A673 (cell line): ENCODE results near the genes CACNA2D3 and SPATA12.

DNA sequence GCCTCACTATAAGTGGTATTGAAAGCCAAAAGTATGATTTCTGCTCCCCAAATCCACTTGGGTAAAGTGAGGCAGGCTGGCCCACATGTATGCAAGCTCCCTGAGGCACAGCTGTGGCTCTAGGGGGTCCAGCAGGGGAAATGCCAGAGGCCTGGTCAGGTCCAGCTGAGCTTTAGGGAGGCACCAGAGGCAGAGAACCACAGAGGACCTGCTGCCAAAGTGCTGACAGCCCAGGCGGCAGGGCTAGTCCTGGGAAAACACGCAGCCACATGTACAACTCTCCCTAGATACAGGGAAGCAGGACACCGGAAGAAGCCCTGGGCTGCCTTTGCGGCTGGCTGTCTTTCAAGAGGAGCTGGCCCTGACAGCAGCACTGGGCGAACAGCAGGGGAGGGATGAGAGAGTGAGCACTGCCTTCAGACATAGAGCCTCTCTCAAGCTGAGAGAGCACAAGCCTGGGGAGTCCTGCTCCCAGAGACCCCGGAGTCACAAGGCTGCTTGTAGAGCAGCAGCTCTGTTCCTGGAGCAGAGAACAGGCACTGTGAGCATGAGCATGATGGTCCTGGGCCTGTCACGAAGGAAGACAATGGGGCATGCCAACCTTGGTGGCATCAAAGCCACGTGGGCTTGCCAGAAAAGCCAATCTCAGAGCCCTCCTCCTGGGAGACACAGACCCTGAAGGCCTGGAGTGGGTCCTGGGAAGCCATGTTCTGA lies 40.6 kb downstream of the RFT1 start:
- PRO-cap = no peak

GRCh38 chr3:53156284-53156873 lies 4.6 kb upstream of the PRKCD start:
- PRO-cap = no peak

GRCh38 chr3:53179381-53180048 lies 18.5 kb downstream of the PRKCD start:
- PRO-cap = no peak

GRCh38 chr3:53252350-53253114 lies 3.3 kb downstream of the TKT start:
- PRO-cap = no peak

- PRO-cap = bidirectional peak, plus-strand start at chr3:53270324, minus-strand start at chr3:53270186
Observed at GRCh38 chr3:53269782-53270788, 14.3 kb upstream of the TKT start.

GRCh38 chr3:53370487-53371190 lies 23.3 kb upstream of the DCP1A start:
- PRO-cap = no peak

DNA sequence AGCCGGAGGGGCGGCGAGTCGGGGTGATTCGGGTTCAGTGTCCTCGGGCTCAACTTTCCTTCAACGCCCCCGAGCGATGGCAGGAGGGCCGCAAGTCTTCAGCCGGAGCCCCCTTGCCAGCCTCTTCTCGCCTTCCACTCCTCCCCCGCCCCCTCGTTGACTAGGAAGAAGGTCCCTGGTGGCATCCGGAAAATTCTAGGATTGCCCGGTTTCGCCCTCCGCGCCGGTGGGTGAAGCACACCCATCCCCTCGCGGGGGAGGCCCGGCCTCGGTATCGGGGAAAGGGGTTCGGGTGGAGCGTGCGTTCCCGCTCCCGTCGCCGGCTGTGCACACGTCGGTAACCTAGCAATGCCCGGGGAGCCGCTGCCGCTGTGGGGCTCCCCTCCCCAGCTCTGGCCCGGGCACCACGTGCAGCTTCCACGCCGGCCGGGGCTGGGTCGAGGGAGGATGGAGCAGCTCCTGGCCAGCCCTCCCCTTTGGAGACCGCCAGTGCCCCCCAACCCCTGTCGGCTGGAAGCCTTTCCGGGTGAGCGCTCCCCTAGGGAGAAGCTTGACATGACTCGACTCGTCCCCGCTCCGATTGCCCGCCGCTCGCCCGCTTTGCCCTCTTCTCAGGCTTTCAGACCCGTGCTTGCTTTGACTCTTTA lies 1.2 kb downstream of the CACNA1D start:
- PRO-cap = no peak

- PRO-cap = no peak
Observed at GRCh38 chr3:54121643-54122524, 468 bp upstream of the CACNA2D3 start.

GRCh38 chr3:54122525-54122899 lies at the start of gene CACNA2D3:
TSS of gene CACNA2D3 (plus strand) at chr3:54122552.
- PRO-cap = no peak

GRCh38 chr3:54967698-54968579 lies 40.1 kb upstream of the LRTM1 start:
- PRO-cap = no peak

DNA sequence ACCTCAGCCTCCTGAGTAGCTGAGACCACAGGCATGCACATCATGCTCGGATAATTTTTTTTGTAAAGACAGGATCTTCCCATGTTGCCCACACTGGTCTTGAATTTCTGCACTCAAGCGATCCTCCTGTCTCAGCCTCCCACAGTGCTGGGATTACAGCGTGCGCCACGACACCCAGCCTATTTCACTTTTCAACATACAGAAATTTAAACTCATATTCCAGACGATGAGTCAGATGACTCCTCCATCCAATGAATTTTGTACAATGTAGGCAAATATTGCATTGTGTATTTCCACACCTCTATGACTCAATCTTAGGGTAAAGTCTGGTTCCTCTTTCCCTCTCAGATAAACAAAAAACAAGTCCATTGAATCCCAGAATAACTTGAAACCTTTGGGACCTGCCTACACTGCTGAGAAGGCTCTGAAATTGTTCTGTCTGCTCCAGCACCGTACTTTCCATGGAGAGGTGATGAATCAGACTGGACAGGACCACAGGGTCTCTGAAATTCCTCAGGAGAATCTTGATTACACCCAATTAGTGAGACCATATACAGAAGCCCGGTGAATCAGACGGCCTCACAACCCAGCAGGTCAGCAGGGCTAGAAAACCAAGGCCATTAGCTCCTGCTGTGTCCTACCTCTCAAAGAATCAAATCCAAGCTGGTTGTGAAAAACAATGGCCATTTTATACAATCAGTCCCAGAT lies 112.7 kb downstream of the ERC2 start:
- PRO-cap = no peak

GRCh38 chr3:56788901-56789475 lies 12.8 kb downstream of the ARHGEF3 start:
- PRO-cap = no peak

GRCh38 chr3:56917427-56918015 lies 115.8 kb upstream of the ARHGEF3 start:
- PRO-cap = no peak

DNA sequence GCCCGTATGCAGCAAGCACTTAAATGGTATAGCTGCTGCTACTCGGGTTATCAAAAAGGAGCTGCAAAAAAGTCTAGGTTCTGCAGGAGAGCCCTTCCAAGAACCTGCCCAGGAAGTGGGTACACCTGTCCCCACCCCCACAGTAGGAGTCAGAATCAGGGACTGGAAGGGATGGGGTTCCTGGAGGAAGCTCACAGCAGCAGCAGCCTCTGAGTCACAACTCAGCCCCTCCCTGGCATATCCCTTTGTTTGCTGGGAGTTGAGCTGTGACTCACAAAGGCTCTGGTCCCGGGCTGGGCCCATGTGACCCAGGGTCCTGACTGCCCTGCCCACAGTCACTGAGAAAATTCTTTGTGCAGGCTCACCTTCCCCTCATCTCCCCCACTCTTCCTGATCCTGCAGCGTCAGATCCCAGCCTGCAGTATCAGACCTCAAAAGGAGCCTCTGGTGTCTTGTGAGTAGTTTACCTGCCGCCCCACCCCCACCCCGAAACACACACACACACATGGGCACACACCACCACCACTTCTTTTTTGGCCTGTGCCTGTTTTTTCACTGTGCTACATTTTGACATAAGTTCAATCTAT lies at the start of gene SPATA12:
SPATA12 (plus strand) TSS at position 332 of the 587 bp plus-strand sequence.
- PRO-cap = no peak

DNA sequence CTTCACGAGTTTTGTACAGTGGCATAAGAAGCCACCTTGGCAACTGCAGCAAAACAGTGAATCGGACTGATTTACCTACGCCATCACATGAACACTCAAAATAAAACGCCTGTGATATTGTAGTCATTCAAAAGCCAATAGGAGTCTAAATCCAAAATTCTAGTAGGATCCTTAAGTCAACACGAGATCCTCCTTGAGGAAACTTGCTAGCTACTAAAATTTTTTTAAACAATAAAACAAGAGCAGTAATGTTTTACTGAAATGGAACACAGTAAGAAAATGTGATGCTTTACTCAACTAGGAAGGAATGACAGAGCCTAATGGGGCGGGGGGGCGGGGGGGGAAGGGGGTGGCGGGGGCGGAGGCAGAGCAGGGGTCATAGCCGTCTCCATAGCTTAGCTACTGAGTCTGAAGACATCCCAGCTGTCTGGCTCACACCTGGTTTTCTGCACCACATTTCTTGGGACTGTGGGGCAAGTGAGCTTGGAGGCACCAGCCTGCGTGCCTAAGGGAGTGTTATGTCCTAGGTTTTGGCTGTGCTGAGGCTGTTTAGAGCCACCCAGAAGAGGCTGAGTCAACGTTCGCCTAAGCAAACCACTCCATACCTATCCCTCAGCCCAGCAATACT lies 1.6 kb downstream of the IL17RD start:
- PRO-cap = no peak

DNA sequence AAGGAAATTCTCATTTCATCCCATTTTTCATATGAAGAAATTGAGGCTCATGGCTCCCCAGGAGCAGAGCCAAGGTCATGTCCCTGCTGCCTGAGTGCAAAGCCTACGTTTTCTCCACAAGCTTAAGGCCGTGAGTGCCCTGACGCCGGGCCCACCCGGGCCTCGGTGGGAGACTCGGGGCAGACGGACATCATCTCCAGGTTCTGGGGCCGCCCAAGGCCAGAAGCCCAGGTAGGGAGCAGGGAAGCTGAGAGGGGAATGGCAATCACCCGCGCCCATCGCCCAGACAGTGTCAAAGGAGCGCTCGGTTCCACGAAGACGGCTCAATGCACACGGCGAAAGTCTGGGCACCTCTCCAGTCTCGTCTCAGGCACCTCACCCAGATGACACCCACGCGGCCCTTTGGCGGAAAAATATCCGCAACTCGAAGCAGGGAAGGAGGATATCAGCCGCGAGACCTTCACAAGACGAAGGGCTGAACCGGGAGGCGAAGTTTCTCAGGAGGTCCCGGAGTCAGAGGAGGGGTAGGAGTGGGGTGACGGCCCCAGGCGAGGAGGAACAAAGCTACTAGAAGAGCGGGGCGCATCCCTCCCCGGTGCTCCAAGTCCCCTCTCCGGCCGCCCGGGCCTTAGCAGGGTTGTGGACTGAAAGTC lies 940 bp downstream of the IL17RD start:
- PRO-cap = no peak

DNA sequence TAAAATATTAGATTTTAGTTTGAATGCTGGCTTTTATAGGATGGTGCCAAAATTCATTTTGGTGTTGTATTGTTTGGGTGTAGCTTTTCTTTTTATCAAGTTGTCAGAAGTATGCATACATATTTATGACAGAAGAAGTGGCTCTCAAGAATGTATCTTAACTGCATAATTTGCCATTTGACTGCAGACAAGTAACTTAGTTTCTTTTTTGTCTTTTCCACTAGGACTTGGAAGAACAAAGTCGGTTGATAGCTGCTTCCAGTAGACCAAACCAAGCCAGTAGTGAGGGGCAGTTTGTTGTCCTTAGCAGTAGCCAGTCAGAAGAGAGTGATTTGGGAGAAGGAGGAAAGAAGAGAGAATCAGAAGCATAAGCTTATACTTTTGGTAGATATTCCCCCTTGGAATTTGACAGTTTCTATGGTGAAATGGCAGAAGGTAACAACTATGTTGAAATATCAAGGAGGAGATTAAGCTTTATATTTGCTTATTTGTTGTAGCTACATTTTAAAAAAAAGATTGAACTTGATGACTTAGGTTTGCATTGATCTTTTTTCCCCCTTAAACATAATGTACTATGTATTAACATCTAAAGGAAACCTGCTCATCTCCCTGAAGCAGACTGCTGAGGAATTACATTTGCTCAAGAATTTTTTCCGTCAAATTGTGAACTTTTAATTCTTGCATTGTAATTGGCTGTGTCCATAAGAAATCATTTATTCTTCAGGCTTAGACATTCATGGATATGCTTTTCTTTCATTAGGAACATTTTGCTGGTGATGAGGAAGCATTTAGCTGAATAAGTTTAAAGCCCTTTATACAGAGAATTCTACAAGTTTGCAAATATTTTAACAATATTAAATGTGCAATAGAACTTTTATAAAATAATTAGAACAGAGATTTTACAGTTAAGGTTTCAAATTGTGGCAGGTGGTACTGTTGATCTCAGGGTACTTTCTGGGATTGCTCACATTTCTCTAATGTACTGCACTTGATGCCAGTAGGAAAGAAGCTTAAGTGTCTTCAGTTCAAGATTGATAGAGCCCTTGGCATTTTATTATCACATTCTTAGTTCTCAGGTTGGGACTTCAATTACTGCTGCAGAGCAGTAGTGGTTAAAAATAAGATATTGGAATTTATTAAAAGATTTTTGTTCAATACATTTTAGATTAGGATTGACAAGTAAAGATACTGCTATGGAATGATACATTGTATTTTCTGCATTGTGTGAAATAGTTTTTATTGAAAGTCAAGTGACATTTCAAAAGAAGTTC lies 22.7 kb downstream of the ASB14 start:
- PRO-cap = no peak

- PRO-cap = no peak
Observed at GRCh38 chr3:57586287-57586926, 10.7 kb downstream of the ARF4 start.

DNA sequence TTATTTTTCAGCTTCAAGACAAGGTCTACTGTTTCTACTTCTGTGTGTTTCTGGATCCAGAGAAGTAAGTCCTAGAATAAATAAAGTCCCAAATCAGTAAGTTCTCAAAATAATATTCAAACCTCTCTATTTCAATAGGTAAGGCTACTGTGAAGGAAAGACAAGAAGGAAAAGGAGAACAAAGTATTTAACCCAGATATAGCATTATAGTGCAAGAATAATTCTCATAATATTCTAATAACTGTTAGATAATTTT lies 31.6 kb upstream of the ARF4 start:
- PRO-cap = no peak

- PRO-cap = no peak
Observed at GRCh38 chr3:57816537-57817065, 60.5 kb downstream of the SLMAP start.